ENCODE measurements around a stretch of chr17.

GRCh38 chr17:77958352-77958548 lies 253 bp upstream of the TNRC6C start:
- PRO-cap, 2 experiments: peak in 2 of 2 experiments; most common minus-strand start chr17:77958442 (in 1)

GRCh38 chr17:78113393-78113801 lies 15.2 kb downstream of the TMC6 start:
- PRO-cap, 2 experiments: no peak in any of the 2 experiments

DNA sequence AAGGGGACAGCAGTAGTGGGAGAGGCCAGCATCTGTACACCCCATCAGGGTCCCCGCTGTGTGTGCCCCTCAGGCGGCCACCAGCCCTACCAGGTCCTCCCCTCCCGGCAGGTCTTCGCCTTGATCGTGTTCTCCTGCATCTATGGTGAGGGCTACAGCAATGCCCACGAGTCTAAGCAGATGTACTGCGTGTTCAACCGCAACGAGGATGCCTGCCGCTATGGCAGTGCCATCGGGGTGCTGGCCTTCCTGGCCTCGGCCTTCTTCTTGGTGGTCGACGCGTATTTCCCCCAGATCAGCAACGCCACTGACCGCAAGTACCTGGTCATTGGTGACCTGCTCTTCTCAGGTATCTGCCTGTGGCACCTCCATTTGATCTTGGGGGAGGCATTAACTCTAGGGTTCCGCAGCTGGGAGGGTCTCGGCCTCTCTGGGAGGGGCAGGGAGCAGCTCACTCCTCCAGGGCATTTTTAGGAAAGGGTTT lies 2.4 kb downstream of the SYNGR2 start:
- PRO-cap, 2 experiments: no peak in any of the 2 experiments

GRCh38 chr17:78276510-78276882 lies 45.1 kb downstream of the TMEM235 start:
- PRO-cap, 2 experiments: no peak in any of the 2 experiments

DNA sequence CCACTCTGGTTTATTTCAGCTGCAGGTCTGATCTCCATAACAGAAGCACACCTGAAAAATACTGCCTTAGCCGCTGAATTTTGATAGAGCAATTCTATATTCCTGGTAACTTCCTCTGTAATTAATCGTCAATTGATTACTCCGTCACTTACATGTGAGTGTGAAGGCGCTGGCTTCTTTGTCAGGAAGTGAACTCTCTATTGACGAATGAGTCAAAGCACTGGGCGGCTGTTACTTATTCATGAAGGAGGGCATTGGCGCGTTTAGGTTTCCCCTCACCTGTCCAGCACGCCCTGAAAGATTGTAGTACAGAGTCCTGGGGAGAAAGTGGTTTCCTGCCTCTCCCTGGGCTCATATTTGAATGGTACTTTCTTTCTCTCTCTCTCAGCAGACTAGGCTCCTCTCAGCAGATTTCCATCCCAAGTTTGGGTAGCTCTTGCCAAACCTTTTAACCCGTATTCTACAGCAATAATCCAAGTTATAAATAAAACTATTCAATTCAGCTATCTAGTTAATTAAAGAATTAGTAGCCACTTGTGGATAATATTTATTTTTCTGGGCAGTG lies 21.0 kb downstream of the SOCS3 start:
- PRO-cap, 2 experiments: no peak in any of the 2 experiments

DNA sequence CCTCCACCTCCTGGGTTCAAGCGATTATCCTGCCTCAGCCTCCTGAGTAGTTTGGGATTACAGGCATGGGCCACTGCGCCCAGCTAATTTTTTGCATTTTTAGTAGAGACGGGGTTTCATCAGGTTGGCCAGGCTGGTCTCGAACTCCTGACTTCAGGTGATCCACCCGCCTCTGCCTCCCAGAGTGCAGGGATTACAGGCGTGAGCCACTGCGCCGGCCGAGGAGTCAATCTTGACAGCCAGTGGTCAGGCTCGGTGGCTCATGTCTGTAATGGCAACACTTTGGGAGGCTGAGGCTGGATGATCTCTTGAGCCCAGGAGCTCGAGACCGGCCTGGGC lies 704 bp upstream of the PGS1 start:
- PRO-cap, 2 experiments: no peak in any of the 2 experiments

DNA sequence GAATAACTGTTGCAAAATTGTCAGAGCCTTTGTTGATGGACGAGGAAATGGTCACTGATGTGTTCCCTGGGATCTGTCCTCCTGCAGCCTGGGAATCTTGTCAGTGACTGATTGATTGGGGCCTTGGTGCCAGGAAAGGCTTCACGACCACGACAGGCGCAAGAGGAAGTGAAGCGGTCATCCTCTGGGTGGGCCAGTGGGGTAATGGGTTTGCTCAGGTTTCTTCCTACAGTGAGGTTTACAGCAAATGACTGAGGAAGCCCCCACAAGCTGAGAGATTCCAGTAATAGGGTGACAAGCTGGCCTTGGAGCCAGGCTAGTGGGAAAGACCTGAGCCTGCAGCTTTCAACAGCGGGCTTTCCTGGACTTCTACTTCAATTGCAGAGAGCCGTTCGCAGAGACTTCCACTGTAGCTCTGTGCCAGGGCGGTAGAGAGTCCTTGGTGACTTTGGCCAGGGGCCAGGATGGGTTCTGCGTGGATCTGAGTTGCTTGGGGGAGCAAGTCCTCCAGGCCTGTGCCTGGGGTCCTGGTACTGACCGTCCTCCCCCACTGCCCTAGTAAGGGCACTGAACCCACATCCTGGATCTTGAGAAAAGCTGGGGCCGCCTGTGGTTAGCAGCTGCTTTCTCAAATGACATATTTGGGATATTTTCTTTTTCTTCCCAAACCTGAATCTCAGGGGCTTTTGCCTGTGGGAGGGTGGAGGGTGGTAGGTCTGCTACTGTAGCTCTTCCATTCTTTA lies 37.7 kb downstream of the PGS1 start:
- PRO-cap, 2 experiments: no peak in any of the 2 experiments

- PRO-cap, 2 experiments: no peak in any of the 2 experiments
Observed at GRCh38 chr17:78666608-78667201, 89.5 kb upstream of the DNAH17 start.

DNA sequence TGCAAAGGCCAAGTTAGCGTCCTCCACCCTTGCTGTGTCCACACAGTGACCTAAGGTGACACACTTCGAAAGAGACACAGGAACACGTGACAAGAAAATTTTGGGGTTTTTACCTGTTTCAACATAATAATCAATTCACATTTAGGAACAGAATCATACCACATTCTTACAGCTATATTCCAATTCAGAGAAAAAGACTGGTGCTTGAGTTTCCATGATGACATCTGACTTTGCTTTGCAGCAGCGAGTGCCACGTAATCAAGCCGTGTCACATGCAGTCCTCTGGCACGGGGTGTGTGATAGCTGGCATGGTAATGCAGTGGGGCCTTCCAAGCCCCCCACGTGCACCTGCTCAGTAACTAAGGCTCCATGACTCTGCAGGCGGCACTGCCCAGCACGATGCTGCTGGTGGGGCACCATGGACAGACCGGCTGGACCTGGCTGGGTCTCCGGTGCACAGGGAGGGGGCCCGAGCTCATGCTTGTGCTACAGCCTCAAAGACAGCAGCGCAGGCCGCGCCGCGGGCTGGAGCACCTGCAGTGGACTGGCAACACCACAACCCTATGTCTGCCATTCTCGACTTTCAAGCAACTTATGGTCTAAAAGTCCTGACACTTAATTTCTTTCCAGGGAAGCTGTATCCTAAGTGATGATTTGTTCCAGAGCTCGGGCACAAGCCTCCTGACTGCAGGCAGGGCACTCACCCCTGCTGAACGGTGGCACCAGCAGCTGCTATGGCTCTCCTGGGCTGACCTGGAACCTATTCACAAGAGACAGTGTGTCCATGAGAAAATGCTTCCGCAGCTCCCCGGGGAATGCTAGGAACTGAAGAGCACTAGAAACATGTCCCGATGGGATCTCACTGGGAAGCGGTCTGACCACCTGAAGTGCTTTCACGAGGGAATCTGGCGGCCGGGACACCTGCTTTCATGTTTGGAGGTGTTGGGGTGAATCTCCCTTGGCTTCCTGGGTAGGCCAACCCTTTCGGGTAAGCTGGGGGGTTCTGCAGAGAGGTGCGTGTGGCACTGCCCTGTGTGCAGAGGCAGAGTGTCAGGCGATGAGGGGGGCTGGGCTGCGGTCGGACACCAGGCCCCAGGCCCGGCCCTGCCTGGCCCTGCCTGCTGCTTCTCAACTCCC lies 99.5 kb upstream of the DNAH17 start:
- PRO-cap, 2 experiments: no peak in any of the 2 experiments

GRCh38 chr17:78678148-78678915 lies 101.1 kb upstream of the DNAH17 start:
- PRO-cap, 2 experiments: no peak in any of the 2 experiments

- PRO-cap, 2 experiments: no peak in any of the 2 experiments
Observed at GRCh38 chr17:78680912-78681510, 101.1 kb downstream of the CYTH1 start.

DNA sequence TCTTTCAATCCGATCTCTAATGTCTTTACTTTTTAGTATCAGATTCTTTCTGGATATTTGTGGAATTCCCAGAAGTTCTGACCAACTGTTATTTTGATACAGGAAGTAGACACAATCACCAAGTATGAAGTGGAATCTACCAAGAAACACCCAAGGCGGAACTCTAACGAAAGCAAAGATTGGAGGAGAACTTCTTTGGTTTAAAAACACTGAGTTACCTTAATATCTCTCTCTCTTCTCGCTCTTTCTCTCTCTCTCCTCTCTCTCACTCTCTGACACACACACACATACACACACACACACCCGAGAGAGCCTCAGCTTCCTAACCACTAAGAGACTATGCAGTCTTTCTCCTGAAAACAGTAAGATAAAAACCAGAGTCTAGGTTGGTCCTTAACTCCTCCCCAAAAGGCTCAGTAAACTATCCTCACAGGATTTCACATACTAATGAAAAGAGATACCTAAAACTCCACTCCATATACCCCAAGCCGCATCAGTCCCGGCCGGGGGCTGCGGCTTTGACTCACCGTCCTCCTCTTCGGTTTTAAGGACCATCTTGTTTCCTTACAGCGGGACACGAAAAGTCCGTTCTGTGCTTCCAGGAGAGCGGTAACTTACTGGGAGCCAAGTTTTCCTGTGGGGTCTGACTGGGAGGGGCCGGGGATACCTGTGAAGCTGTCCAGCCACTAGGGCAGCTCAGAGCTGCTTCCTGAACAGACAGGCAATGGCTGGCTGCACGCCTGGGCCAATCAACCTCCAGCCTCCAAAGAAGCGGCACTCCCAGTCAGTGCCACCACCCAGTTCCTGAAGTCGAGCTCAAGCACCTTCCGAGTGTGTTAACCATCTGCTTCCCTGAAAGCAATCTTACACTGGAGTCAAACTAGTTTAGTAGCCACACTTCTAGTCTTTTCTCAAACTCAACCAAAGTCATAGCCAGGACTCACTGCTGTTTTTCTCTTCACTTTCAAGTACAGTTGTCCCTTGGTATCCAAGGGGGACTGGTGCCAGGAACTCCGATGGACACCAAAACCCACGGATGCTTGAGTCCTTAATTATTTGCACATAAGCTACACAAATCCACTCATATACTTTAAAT lies 45.6 kb downstream of the CYTH1 start:
- PRO-cap, 2 experiments: no peak in any of the 2 experiments

- PRO-cap, 2 experiments: peak in 1 of 2 experiments; most common minus-strand start chr17:78783912 (in 1)
Observed at GRCh38 chr17:78783415-78784400, 1.6 kb upstream of the CYTH1 start.

DNA sequence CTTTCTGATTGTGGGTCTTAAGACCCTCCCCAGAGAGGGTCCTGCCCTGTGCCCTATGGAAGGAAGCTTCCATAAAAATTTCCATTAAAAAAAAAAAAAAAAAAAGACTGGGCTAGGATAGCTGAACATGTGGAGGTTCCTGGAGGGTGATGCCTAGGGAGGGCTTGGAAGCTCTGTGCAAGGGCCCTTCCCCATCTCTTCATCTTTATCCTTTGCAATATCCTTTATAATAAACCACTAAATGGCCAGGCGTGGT lies 3.8 kb upstream of the CYTH1 start:
- PRO-cap, 2 experiments: no peak in any of the 2 experiments

DNA sequence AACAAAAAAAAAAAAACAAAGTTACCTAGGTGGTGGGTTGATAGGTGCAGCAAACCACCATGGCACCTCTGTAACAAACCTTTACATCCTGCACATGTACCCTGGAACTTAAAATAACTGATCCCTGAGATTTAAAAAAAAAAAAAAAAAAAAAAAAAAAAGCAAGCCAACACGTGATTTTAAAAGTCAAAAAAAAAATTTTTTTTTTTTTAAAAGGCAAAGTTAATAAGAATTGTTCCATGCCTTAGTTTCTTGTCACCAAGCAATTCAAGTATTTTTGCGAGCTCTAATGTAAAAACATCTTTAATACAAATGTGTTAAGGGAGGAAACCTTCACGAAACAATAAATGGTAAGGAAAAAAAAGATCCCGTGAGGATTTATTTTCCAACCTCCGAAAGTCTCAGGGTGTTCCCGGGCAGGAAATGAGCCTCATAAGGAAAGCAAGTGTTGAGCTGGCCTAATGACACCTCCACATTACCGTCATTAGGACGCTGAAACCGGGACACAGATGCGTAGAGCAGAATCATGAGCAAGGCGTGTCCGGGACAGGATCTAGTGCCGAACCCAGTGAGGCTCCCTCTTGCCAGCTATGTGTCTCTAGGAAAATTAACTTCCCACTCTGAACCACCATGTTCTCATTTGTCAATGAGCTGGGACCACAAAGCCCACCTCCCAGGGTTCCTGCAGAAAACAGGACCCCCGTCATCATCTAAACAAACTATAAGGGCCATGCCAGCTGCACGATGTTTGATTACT lies 22.6 kb upstream of the CYTH1 start:
- PRO-cap, 2 experiments: no peak in any of the 2 experiments

GRCh38 chr17:78820772-78821449 lies 19.7 kb downstream of the USP36 start:
- PRO-cap, 2 experiments: no peak in any of the 2 experiments

GRCh38 chr17:78825866-78826495 lies 14.6 kb downstream of the USP36 start:
- PRO-cap, 2 experiments: no peak in any of the 2 experiments

- PRO-cap, 2 experiments: no peak in any of the 2 experiments
Observed at GRCh38 chr17:78827001-78827751, 13.4 kb downstream of the USP36 start.

DNA sequence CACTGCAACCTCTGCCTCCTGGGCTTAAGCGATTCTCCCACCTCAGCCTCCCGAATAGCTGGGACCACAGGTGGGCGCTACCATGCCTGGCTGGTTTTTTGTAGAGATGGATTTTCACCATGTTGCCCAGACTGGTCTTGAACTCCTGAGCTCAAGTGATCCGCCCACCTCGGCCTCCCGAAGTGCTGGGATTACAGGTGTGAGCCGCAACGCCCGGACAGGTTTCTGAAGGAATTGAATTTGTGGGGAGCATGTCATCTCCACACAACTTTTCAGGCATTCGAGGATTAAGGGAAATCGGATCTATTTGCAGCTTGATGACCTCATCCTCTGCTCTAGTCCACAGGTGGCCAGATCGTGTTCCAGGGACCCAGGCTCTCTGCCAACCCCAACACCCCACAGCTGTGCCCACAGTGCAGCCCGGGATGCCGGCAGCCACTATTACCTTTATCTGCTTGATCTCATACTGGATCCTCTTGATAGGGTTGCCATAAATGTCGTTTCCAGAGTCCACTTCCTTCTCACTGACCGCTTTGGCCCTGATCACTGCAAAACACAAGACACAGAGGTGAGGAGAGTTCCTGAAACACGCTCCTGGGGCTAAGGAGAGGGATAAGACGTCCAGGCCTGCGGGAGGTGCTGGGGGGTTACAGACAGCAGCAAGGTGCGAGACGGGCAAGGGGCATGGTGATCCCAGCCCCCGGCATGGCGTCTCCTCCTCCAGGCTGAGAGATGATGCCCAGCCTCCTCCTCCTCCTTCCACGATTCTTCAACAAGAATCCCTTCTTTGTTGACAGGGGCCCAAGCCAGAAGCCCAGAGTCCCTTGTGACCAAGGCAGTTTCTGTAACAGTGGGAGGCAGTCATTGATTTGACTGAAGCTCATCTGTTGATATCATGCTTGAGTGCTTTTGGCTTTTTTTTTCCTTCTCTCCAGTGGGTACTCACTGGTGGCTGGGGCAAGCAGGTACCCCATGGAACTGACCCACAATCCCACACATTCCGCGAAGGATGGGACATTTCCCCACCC lies 29.3 kb downstream of the CEP295NL start:
- PRO-cap, 2 experiments: no peak in any of the 2 experiments

GRCh38 chr17:78891415-78891709 lies 11.6 kb downstream of the CEP295NL start:
- PRO-cap, 2 experiments: no peak in any of the 2 experiments

Data from Metastatic Liver Carcinoma in the Adrenal Gland (tissue), 2 donors.